ENCODE measurements around a stretch of chr1.

DNA sequence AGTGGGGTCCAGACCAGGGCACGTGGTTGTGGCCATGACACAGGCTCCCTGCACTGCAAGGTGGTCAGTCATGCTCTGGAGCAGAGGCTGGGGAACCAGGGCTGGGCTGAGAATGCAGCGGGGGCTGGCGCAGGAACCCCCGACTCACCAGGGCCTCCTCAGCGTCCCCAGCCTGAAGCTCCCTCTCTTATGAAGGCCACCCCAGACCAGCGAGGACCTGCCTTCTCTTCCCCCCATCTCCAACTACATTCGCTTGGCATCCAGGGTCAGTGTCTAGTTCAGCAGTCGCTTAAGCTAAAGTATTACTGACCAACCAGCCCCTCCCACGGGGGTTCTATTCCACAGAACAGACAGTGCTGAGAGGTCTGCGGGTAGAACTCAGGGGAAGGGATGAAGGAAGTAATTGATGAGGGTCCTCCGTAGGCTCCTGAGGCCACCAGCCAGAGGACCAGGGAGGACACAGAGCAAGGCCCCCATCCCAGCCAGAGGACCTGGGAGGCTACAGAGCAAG lies 2.5 kb downstream of the DVL1 start:
- PRO-cap = no peak
- RAMPAGE, long total RNA, 2 experiments = no peak in any of the 2 experiments

DNA sequence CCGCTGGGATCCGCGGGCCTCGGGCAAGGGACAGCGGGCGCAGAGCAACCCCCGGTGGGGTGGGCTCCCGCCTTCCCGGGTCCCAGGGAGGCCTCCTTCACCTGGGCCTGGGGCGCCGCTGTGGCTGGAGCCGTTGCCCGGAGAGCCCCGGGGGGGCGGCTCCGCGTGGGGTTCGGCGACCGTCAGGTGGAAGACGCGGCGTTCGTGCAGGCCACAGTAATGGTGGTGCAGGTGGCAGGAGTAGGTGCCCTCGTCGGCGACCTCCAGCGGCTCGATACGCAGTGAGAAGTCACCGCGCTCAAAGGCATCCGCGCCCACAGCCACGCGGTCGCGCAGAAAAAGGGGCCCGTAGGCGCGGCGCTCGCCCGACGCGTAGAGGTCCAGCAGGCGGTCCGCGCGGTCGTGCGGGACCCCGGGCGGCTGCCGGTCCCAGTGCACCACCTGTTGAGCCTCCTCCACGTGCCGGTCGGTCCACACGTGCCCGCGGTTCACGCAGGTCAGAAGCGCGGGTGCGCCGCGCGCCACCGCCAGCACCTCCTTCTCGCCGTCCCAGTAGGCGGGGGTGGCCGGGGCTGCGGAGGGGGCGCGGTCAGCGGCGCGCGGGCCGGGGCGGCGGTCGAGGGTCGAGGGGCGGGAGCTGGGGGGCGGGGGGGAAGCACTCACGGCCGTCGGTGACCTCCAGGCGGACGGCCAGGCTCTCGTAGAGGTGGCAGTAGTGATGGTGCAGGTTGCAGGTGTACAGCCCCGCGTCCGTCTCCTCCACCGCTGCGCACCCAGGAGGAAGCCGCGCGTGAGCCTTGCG lies 3.6 kb downstream of the MXRA8 start:
- PRO-cap = no peak
- RAMPAGE, long total RNA, 2 experiments = no peak in any of the 2 experiments

- PRO-cap = no peak
- RAMPAGE, long total RNA, 2 experiments = no peak in any of the 2 experiments
Measured at GRCh38 chr1:1386984-1387680, 12.0 kb downstream of the CCNL2 start.

- PRO-cap = unidirectional peak, plus-strand start at chr1:1395263; unidirectional peak, plus-strand start at chr1:1395320
- RAMPAGE, long total RNA, 2 experiments = no peak in any of the 2 experiments
Measured at GRCh38 chr1:1395201-1395561, 4.0 kb downstream of the CCNL2 start.

DNA sequence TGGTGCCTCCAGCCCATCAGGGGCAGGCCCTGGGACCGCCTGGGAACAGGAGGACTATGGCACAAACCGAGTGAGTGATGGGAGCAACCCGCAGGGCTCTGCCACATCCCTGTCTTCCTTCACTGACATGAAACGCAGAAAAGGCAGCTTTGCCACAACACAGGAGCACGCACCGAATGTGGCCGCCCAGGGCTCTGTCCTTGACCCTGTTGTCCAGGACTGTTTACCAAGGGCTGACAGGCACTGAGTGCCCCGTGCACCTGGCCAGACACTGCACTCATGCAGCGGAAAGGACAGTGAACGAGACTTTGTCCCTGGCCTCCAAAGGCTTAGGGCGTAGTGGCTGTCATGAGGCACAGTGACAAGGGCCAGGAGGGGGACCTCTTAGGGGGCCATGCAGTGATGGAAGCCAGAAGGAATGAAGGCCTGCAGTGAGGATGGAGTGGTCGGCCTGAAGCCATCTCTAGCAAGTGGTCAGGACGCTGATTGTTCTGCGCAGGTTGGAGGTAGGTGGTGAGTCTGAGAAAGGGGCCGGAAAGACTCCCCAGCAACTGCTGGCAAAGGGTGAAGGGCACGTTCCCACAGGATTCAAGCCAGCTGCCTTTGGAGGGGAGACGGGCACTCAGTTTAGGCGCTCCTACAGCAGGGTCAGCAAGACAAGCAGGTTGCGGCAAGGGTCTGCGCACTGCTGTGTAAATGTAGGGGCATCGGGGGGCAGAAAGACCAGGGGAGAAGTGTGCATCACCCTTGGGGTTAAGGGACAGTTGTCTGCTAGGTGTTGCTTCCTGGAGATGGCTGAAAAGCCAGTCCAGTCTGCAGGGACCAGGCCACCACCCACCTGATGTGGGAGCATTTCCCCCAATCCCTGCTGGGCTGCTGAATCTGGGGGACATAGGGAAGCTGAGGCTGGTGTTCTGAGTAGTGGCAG lies 1.9 kb upstream of the CCNL2 start:
- PRO-cap = no peak
- RAMPAGE, long total RNA, 2 experiments = no peak in any of the 2 experiments

GRCh38 chr1:1422632-1423121 lies 1.6 kb upstream of the ANKRD65 start:
- PRO-cap = no peak
- RAMPAGE, long total RNA, 2 experiments = no peak in any of the 2 experiments

GRCh38 chr1:1433754-1434220 lies 1.7 kb upstream of the VWA1 start:
- PRO-cap = bidirectional peak, plus-strand start at chr1:1434087, minus-strand start at chr1:1433934
- RAMPAGE, long total RNA, 2 experiments = no peak in any of the 2 experiments

DNA sequence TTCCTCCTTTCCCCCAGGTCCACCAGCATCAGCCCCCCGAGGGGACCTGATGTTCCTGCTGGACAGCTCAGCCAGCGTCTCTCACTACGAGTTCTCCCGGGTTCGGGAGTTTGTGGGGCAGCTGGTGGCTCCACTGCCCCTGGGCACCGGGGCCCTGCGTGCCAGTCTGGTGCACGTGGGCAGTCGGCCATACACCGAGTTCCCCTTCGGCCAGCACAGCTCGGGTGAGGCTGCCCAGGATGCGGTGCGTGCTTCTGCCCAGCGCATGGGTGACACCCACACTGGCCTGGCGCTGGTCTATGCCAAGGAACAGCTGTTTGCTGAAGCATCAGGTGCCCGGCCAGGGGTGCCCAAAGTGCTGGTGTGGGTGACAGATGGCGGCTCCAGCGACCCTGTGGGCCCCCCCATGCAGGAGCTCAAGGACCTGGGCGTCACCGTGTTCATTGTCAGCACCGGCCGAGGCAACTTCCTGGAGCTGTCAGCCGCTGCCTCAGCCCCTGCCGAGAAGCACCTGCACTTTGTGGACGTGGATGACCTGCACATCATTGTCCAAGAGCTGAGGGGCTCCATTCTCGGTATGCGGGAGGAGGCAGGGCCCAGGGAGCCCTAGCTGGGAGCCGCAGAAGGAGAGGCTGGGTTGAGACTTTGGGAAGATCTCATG lies 1.6 kb downstream of the VWA1 start:
- PRO-cap = no peak
- RAMPAGE, long total RNA, 2 experiments = no peak in any of the 2 experiments

DNA sequence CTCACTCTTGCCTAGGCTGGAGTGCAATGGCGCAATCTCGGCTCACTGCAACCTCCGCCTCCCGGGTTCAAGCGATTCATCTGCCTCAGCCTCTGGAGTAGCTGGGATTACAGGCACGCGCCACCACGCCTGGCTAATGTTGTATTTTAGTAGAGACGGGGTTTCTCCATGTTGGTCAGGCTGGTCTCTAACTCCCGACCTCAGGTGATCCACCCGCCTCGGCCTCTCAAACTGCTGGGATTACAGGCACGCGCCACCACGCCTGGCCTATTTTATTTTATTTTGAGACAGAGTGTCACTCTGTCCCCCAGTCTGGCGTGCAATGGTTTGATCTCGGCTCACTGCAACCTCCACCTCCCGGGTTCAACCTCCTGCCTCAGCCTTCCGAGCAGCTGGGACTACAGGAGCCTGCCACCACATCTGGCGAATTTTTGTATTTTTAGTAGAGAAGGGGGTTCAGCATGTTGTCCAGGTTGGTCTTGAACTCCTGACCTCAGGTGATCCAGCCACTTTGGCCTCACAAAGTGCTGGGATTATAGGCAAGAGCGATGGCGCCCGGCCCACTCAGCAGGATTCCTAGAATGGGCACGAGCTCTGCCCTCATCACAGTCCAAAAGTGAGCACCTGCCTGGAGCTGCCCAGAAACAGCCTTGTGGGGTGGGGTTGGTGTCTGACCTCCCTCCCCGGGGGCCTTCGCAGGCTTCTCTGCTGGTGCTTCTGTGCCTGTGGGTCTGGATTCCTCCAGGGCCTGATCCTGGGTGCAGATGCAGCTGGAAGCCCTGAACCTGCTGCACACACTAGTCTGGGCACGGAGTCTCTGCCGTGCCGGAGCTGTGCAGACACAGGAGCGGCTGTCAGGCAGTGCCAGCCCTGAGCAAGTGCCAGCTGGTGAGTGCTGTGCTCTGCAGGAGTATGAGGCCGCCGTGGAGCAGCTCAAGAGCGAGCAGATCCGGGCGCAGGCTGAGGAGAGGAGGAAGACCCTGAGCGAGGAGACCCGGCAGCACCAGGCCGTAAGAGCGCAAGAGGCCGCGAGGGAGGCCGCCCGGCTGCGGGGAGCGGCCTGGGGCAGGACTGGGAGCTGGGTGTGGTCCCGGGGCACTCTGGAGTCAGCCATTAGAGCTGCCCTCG lies 6.5 kb downstream of the ATAD3B start:
- PRO-cap = no peak
- RAMPAGE, long total RNA, 2 experiments = no peak in any of the 2 experiments

DNA sequence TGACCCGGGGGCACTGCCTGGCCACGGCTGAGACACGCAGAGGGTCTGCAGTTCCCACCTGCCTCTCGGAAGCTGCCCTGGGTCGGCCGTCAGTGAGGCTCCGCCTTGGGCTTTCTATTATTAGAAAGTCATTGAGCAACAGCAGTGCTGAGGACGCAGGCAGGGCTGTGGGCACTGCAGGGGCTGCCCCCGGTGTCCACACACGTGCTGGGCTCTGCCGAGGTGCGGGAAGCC lies 3.2 kb upstream of the ATAD3A start:
- PRO-cap = no peak
- RAMPAGE, long total RNA, 2 experiments = no peak in any of the 2 experiments

- PRO-cap = no peak
- RAMPAGE, long total RNA, 2 experiments = no peak in any of the 2 experiments
Measured at GRCh38 chr1:1541553-1542550, 1.4 kb upstream of the TMEM240 start.

DNA sequence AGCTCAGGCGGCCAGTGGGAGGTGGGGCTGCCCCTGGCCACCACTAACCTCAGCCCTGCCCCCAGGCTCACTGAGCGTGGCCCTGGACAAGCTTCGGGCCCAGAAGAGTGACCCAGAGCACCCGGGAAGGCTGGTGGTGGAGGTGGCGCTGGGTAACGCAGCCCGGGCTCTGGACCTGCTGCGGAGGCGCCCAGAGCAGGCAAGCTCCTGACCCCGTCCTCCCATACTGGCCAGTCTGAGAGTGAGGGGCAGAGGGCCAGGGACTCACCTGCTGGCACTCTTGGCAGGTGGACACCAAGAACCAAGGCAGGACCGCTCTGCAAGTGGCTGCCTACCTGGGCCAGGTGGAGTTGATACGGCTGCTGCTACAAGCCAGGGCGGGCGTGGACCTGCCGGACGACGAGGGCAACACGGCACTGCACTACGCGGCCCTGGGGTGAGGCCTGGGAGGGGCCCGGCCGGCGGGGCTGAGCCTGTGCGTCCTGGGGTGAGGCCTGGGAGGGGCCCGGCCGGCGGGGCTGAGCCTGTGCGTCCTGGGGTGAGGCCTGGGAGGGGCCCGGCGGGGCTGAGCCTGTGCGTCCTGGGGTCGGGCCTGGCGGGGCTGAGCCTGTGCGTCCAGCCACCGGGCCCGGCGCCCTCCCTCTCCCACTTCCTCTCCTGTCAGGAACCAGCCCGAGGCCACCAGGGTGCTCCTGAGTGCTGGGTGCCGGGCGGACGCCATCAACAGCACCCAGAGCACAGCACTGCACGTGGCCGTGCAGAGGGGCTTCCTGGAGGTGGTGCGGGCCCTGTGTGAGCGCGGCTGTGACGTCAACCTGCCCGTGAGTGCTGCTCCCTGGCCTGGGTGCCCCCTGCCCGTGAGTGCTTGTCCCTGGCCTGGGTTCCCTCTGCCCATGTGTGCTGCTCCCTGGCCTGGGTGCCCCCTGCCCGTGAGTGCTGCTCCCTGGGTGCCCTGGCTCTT lies 4.7 kb upstream of the MMP23B start:
- PRO-cap = no peak
- RAMPAGE, long total RNA, 2 experiments = no peak in any of the 2 experiments

DNA sequence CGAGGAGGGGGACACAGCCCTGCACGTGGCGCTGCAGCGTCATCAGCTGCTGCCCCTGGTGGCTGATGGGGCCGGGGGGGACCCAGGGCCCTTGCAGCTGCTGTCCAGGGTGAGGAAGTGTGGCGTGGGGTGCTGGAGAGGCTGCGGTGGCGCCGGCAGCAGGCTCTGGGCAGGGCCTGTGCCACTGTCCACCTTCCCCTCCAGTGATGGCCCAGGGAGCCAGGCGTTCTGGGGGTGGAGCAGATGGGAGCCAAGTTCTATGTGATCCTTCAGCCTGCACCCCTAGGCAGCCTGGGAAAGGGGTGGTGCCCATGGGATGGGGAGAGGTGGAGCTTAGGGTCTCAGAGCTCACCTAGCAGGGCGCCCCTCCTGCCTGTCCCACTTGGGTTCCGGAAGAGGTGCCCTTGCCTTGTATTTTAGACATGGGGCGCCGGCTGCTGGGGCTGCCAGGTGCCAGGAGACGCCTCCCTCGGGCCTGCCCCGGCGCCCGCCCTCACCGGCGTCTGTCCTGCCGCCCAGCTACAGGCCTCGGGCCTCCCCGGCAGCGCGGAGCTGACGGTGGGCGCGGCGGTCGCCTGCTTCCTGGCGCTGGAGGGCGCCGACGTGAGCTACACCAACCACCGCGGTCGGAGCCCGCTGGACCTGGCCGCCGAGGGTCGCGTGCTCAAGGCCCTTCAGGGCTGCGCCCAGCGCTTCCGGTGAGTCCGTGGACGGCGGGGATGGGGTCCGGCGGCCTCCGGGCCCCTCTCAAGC lies 3.2 kb upstream of the MMP23B start:
- PRO-cap = no peak
- RAMPAGE, long total RNA, 2 experiments = no peak in any of the 2 experiments

DNA sequence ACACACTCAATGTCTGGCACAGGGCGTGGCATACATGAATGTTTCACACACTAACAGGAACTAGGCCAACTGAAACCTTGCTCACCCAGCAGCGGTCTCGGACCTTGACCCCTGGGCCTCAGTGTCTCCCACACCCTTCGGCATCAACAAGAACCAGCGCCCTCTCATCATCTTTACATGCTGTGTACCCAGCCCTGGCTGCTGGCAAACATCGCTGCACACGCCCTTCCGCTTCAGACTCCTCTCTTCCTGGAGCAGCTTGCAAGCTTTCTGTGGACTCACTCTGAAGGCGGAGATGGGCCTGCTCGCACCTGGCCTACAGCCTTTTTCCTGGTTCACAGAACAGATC lies 8.7 kb downstream of the CDK11A start:
- PRO-cap = no peak
- RAMPAGE, long total RNA, 2 experiments = no peak in any of the 2 experiments

DNA sequence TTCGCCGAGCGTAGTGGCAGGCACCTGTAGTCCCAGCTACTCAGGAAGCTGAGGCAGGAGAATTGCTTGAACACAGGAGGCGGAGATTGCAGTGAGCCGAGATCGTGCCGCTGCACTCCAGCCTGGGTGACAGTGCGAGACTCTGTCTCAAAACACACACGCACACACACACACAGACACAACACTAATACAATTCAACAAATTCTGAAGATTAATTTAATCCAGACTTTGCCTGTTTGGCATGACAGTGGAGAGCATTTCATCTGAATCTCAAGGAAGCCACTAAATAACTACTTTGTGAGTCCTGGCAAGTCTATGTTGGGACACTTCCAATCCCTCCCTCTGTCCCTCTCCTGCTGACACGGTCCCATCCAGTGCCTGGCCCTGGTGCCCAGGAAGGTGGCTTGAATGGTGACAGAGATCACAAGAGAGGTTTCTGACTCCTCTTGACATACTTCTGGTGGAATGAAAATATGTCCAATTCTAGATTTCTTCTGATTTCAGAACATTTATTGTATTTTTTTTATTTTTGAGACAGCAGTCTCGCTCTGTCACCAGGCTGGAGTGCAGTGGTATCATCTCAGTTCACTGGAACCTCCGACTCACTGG lies 50.4 kb downstream of the GNB1 start:
- PRO-cap = no peak
- RAMPAGE, long total RNA, 2 experiments = no peak in any of the 2 experiments

- PRO-cap = no peak
- RAMPAGE, long total RNA, 2 experiments = no peak in any of the 2 experiments
Measured at GRCh38 chr1:1845988-1846793, 44.7 kb downstream of the GNB1 start.

DNA sequence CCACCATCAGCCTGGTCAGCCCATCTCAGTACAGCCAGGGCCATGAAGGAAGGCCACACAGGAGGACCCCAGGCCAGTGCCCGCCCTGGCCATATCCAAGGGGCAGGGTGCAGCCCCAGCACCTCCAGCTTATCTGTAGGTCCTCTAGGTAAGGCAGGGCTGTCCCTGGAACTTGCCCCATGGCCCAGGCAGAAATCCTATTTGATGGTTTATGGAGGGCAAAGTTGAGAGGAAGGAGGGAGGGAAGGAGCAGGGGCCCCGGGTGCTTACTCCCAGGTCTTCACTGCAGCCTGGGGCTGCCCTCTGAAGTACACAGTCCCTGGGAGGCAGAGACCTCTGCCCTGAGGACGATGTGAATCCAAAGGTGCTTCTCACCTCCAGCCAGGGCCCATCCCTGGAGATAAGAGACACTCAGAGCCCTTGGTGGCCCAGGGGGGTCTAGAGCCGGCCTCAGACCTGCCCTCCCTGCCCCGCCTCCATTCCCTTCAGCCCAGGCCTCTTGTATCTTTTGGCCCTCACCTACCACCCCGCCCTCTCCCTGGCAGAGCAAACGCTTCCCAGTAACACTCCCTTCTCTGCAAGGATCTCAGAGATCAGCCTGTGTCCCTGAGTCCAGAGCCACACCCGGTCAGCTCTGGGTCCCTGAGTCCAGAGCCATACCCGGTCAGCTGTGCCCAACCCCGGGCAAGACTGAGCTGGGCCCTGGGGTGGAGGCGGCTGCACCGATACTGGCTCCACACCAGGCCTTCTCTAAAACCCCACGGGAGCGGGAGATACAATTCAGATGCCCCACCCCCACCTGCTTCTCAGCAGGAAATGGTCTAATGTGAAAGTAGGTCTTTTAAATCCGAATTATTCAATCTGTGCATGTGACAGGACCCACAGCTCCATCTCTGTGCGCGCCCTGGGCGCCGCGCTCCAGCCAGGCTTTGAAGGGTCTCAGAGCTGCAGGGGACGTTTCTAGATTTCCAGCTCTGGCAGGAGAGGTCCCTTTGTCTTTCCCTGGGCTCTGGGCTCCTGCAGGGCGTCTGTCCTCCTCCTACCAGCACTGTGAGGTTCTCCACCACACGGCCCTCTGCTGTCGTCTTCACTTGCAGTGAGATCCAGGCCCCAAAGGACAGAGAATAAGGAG lies 3.6 kb upstream of the GNB1 start:
- PRO-cap = unidirectional peak, plus-strand start at position 589 of the sequence
- RAMPAGE, long total RNA, 2 experiments = no peak in any of the 2 experiments

- PRO-cap = no peak
- RAMPAGE, long total RNA, 2 experiments = no peak in any of the 2 experiments
Measured at GRCh38 chr1:1996172-1996662, 7.4 kb downstream of the CFAP74 start.

- PRO-cap = no peak
- RAMPAGE, long total RNA, 2 experiments = no peak in any of the 2 experiments
Measured at GRCh38 chr1:2044652-2045386, 5.4 kb upstream of the PRKCZ start.

DNA sequence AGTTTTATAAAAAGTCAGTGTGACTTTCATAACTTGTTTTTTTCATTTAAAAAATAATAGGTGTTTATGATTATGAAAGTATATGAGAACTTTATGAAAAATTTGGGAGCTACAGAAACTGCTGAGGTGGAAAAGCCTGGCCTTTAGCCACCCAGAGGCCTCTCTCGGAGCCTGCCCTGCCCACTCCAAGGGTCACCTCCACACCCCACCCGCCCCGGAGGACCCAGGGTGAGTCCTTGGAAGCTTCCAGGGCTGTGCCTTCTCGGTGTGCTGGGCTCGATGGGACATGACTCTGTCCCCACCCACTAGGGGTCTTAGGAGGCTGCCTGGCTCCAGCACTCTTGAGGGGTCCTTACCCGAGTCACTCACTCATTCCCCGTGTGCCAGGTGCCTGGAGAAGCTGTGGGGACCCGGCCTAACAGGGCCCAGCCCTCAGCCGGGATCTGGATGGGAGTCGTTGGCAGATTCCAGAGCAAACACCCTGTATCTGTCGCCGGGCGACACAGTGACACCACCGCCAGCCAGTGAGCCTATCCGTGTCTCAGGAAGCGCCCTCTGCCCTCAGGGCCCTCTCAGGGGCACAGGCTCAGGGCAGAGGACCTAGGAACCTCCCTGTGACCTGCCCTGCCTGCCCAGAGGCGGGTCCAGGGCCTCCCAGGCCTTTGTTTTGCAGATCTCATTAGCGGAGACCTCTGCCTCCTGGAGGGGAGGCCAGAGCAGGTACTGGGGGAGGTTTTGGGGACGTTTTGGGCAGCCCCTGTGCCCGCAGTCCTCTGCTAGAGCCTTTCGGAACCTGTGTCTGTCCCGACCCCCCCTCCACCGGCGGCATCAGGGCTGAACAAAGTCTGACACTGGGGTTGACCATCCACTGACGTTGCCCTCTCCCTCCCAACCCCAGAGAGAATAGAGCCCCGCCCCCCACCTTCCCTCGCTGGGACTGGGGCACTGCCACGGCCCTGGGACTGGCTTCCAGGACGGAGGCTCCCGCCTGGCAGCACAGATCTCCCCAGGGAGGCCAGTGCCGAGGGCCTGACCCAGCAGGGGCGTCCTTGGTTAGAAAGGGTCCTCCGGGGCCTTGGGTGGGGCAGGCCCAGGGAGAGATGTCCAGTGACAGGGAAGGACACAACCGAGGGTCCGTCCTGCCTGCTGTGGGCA lies 3.0 kb upstream of the PRKCZ start:
- PRO-cap = no peak
- RAMPAGE, long total RNA, 2 experiments = no peak in any of the 2 experiments